ENCODE measurements around a stretch of chr7.

GRCh38 chr7:158808043-158808635, 21.2 kb downstream of the ESYT2 start:
- RAMPAGE, total RNA: no peak

DNA sequence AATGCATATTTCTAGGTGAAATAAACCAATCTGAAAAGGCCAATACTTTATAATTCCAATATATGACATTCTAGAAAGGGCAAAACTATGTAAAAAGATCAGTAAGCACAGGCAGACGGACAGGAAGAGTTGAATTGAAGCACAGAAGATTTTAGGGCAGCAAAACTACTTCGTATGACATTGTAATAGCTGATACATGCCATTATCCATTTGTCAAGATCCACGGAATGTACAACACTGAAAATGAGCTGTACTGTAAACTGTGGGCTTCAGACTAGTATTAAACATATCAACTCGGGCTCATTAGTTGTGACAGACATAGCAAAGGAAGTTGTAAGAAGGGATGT, 16.2 kb downstream of the ESYT2 start:
- RAMPAGE, total RNA: no peak

DNA sequence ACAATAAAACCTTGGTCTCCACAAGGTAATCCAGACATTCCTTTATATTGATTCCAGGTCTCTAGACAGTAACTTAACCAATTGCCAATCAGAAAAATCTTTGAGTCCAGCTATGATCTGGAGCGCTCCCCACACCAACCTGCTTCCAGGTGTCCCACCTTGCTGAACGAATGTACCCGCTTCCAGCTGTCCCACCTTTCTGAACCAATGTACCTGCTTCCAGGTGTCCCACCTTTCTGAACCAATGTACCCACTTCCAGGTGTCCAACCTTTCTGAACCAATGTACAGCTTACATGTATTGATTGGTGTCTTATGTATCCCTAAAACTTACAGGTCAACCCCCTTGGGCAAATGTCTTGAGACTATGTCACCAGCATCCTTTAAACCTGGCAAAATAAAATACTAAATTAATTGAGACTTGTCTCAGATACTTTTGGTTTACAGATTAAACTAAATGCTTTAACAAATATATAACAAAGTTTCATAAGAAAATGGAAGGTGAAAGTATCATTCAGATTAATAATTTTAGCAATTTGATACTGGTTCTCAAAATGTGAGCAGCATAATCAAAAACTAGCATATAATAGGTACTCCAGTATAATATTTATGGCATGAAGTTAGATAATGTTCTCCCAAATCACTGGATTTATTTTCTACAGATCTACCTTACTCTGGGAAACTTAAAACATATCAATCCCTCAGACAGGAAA, 11.8 kb downstream of the ESYT2 start:
- RAMPAGE, total RNA: no peak

- RAMPAGE, total RNA: no peak
Measured at GRCh38 chr7:158827909-158828553, 1.3 kb downstream of the ESYT2 start.

DNA sequence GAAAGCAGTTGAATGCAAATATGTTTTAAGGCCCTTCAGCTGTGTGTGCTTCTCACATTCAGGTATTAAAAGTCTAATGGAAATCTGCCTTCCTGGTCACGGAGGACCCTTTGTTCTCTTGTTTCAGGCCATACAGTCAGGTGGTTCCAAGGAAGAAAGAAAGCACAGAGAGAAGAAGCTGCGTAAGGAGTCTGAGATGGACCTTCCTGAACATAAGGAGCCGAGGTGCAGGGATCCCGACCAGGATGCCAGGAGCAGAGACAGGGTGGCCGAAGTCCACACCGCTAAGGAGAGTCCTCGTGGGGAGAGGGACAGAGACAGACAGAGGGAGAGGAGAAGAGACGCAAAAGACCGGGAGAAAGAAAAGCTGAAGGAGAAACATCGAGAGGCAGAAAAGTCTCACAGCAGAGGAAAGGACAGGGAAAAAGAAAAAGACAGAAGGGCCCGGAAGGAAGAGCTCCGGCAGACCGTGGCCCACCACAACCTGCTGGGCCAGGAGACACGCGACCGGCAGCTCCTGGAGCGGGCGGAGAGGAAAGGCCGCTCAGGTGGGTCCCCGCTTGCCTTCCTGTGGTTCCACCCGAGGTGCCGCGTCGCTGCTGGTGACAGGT, 14.8 kb downstream of the DYNC2I1 start:
- RAMPAGE, total RNA: no peak

- RAMPAGE, total RNA: no peak
Measured at GRCh38 chr7:158974032-158974601, 117.8 kb downstream of the DYNC2I1 start.

DNA sequence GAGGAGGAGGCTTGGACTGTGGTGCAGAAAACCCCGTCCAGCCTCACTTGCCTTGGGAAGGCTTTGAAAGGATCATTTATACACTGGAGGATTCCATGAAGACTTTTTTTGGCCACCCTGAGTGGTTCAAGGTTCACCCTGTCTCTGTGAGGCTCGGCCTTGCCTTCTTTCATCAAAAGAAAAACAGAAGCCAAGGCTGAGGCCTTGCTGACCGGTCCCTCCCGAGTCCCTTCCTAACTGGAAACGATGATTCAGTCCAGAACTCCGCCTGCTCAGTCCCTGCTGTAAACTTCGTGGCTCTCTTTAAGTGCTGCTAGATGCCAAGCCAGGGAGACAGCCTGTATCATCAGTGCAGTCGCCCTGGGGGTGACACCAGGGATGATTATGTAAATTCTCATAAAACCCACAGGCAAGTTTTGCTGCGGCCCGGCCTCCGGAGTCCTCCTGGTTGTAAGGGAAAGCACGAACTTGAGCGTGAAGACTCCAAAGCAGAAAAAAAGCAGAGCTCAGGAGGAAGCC, 123.2 kb downstream of the DYNC2I1 start:
- RAMPAGE, total RNA: no peak

GRCh38 chr7:158992116-158992654, 135.8 kb downstream of the DYNC2I1 start:
- RAMPAGE, total RNA: no peak

- RAMPAGE, total RNA: no peak
Measured at GRCh38 chr7:159096804-159097648, 47.6 kb downstream of the VIPR2 start.

DNA sequence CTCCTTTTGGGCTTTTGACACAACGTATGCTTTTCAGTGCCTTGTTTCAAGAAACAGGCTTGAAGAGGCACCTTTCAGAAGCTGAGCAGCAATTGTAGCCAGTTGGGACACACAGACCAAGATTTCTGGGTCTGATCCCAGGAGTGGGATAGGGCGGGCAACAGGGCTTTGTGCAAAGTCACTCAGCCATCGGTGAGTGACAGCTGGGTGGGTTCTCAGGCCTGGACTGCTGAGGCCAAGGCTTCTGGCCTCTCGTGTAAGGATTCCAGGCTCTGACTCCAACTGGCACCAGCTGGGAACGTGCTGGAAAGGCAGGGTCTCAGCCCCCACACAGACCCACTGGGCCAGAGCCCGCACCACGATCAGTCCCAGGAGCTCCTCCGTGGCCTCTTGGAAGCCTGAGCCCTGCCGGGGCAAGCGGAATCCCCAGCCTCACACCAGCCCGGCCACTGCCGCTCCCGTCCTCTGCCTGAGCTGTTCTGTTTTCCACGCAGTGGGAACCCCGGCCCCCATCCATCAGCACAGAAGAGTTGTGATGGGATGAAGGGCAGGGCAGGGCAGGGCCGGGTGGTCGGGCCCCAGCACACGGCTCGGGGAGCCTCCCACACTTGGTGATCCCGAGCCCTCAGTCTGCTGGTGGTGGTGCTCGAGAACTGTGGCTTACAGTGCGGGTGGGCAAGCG, 46.9 kb downstream of the VIPR2 start:
- RAMPAGE, total RNA: no peak

DNA sequence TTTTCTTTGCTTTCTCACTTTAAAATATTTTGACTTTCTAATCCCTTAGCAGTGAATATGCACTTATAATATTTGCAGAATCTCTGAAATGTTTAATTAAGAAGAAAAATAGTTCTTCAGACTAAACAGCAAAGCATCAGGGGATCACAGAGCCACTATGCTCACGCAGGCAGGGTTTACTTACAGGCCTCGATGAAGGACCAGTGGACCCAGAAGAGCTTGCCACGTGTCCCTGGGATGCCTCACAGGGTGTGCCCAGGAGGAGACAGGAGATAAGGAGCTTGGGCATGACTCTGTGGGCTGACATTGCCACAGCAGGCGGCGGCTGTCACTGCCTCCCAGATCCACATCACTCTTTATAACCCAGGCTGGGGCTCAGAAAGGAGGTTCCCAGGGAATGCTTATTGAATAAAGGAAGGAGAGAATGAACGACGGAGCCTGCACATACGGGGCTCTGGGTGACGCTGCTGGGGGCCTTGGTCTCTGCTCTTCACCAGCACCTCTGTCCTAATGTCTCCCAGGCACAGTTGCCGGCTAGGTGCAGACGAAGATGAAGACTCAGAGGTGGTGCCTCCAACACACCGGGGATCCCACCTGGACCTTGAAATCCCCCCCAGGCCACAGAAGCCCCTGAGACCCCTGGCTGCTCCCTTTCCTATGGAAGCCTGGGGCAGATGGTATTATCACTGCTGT, 45.4 kb downstream of the VIPR2 start:
- RAMPAGE, total RNA: no peak

DNA sequence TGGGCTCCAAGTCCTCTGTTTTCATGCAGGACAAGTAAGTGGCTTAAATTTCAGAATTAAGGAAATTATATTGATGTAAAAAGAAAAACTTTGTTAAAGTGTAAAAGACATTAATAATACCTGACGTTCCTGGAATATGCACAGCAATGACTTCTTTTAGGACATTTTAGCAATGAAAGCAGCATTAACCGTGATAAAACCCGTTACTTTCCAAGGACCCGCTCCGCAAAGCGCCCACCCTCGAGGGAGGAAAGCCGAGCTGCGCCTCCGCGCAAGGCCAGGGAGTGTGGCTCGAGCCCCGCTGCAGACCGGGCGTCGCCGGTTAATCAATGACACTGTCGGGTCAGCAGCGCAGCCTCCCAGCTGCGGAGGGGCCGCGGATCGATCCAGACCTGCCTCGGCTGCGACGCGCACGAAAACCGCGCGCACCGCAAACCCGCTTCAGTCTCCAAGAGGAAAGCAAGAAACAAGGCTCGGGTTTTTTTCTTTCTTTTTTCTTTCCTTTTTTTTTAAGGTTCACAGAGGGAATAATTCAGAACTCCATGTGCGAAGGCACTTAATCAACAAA, 956 bp downstream of the VIPR2 start:
- RAMPAGE, total RNA: no peak

DNA sequence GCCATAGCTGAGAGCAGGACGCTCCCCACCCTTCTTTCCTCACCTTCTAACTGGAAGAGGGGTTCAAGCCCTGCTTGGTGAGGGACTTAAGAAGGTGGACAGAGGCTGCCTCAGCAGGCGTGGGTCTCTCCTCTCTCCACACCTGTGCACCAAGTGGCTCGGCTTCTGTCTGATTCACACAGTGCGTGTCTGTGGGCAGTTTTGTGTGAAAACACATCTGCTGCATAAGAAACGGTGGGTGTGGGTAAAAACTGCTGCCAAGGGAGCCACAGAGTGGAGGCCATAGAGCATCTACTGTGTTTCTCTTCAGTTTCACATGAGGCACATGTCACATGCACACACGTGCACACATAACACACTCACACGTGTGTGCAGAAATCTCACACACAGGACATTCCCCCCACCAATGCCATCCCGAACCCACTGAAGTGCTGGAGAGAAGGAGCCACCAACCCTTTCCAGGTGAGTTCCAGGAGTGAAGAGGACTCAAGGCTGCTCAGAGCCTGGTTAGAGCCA, 53.7 kb upstream of the VIPR2 start:
- RAMPAGE, total RNA: no peak